Left lung (tissue), 1 donor: ENCODE measurements around the gene SLC23A1.

DNA sequence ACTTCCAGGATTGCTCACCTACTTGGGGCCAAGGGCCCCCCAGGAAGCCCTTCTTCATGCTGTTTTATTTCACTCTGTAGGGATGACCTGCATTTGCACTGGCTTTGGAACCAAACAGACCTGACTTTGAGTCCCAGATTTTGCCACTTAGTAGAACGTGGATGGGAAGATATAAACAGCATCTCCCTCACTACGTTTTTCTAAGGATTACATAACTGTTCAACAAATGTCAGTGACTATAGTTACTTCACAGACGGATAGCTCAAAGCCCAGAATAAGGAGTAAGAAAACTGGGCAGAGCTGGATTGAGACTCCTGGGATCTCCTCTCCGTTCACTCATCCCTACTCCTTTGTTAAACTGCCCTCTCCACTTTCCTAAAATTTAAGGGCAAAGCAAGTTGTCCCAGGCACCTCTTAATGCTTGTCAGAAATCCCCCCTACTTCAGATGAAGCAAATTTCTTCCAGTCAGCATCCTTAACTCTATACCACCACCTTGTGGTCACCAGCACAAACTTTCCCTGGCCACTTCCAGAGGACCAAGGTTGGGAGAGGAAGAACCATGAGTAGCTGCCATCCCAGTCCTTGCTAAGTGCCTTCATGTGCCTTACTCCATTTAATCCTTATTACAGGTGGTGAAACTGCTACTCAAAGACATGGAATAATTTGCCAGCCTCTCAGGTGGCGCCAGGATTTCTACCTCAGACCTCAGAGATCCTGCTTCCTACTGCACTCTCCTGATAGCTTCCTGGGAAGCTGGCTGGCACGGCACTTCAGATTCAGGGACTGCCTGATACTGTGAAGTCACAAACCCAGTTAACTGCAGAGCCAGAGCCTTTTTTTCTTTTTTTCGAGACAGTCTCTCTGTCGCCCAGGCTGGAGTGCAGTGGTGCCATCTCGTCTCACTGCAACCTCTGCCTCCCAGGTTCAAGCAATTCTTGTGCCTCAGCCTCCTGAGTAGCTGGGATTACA, 38.4 kb downstream of the EGR1 start:
- PRO-cap: unidirectional peak, minus-strand start at position 542 of the sequence

GRCh38 chr5:138529694-138530367, 13.2 kb downstream of the ETF1 start:
- PRO-cap: no peak

- PRO-cap: bidirectional peak, plus-strand start at chr5:138544311, minus-strand start at chr5:138544289
Observed at GRCh38 chr5:138544053-138545075, 1.3 kb upstream of the ETF1 start.

DNA sequence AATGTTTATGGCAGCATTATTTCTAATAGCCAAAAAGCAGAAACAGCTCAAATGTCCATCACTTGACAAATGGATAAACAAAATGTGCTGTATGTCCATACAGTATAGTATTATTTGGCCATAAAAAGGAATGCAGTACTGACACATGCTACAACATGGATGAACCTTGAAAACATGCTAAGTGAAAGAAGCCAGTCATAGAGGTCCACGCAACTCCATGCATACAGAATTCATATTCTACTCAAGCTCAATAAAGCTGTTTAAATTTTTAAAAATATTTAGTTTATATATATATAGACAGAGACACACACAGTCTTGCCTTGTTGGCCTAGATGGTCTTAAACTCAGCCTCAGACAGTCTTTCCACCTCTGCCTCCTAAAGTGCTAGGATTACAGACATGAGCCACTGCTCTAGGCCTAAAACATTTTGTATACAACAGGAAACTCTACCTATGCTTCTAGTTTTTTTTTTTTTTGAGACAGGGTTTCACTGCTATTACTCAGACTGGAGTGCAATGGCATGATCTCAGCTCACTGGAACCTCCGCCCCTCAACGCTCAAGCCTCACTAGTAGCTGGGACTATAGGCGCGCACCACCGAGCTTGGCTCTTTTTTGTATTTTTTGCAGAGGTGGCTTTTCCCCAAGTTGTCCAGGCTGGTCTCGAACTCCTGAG, 5.6 kb downstream of the HSPA9 start:
- PRO-cap: no peak

DNA sequence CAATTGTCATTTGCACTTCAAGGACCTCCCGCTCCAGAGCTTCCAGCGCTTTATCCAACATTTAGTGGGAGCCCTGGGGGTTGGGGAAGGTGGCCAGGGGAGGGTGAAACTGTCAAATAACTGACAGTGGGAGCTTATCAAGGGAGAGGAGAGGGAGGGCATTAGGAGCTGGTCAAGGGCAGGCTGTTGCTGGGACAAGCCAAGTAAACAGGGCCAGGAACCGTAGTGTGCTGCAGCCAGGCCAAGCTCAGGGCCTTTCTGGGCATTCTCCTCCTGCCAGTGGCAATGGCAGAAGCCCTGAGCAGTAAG, 71.4 kb downstream of the SIL1 start:
- PRO-cap: no peak

DNA sequence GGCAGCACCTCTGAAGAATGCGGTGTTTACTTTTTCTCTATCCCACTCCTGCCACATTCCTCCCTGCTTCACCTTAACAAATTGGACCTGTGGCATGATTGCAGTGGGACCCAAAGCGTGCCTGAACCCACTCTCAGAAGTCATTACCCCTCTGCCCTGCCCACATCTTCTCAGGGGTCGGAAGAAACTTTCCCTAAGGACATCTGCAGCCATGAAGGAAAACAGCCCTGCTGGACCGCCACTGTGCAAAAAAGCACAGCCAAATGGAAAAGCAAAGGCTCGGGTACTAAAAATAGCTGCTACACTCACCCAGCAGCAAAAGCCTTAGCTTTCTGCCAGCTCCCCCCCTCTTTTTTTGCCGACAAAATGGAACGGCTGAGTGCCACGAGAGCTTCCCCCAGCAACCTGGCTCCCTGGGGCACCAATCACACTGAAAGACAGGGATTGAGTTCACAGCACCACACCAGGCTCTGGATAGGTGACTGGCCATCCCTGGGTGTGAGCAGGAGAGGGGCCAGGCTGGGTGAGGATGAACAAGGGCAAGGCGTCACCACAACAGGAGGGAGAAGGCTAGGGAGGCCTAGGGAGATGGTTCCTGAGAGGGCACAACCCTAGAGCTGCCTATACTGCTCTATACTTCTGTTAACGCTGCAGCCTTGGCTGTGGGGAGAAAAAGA, 66.8 kb downstream of the SIL1 start:
- PRO-cap: no peak

DNA sequence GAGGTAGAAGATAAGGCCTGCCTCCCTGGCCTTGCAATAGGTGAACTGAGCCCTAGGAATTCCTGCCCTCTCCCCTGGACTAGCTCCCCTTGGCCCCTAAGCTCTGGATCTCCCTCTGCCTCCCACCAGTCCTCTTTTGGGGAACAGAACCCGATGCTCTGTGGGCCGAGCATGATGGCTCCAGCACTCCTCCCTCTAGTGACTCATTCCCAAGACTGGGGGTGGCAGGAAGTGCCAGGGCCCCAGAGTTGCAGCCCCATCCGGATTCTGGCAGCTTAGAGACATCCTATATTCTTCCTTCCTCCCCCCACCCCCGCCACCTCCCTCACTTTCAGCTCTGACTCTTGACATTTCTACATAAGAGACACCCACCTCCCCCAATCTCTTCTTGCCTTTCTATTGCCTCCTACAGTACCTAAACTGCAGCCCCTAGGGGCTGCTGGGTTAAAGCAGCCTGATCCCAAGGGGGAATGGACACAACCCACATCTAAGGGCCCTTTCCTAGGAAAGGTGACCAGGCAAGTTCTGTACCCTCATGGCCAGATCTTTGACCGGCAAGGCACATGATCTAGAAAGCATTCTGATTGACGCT, 47.2 kb upstream of the MATR3 start:
- PRO-cap: no peak

DNA sequence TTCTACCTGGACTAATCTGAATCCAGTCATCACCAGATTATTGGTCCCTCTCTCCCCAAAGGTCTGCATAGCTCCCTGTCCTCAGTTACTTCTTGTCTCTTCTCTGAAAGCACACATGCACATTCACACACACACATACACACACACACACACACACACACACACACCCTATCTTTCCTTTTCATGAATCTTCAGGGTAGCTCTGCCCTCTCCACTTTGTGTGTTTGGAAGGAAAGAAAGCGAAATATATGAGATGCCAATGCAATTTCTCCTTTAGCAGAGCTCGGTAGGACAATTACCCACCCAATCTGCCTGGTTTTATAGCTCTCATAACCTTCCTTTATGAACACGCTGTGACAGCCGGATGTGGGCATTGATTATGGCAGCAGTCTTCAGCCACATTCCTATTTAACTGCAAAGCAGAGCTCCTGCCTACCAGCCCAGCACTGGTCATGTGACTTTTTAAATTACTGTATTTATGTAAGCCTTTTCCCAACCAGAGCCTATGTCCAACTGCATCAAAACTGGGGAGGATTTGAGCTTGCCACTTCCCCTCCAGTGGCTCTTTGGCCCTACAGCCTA, 21.0 kb upstream of the MATR3 start:
- PRO-cap: no peak

GRCh38 chr5:139328666-139329106, 13.0 kb upstream of the PAIP2 start:
- PRO-cap: no peak

DNA sequence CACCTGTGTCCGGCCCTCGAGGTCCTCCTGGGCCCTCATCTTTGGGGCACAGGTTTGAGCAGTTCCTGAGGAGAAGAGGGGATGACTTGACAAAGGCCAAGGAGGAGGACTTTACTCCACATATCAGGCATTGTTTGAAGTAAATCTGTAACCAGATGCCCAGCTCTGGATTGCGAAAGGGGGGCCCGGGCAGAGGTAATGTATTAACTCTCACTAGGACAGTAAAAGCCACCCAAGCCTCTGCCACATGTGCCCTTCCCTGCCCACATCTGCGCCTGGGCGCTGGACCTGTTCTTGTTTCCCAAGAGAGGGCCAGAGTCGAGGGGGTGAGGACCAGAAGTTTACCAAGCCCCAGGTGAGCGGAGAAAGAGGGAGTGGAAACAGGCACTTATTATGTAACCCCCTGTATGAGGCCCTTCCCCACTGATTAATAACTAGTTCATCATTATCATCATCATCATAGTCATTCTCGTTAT, at the start of gene SLC23A1:
TSS of gene SLC23A1 (minus strand) at position 83 of the 476 bp plus-strand sequence.
- PRO-cap: no peak

DNA sequence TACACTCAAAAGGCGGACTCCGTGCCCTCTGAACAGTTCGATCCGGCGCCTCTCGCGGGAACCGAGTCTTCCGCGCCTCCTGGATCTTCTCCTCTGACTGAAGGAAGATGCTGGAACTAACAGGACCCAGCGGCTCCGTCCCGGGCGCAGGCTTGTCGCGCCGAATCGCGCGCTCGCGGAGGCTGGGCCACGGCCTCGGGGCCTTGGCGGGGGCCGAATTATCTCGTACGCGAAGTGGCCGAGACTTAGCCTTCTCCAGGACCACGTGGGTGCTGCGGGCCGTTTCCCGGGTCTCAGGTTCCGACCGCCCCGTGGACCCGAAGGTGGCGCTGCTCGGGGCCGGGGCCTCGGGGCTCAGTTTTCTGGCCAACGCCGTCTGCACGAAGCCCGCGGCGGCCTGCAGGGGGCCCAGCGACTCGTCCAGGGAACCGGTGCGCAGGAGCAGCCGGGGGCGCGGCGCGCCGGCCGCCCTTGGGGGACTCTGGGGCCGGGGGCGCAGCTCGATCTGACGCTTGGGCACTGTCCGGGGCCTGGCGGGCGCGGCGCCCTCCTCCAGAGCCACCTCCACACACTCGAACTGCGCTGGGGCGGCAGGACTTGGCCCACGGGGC, 849 bp downstream of the PROB1 start:
- PRO-cap: no peak

DNA sequence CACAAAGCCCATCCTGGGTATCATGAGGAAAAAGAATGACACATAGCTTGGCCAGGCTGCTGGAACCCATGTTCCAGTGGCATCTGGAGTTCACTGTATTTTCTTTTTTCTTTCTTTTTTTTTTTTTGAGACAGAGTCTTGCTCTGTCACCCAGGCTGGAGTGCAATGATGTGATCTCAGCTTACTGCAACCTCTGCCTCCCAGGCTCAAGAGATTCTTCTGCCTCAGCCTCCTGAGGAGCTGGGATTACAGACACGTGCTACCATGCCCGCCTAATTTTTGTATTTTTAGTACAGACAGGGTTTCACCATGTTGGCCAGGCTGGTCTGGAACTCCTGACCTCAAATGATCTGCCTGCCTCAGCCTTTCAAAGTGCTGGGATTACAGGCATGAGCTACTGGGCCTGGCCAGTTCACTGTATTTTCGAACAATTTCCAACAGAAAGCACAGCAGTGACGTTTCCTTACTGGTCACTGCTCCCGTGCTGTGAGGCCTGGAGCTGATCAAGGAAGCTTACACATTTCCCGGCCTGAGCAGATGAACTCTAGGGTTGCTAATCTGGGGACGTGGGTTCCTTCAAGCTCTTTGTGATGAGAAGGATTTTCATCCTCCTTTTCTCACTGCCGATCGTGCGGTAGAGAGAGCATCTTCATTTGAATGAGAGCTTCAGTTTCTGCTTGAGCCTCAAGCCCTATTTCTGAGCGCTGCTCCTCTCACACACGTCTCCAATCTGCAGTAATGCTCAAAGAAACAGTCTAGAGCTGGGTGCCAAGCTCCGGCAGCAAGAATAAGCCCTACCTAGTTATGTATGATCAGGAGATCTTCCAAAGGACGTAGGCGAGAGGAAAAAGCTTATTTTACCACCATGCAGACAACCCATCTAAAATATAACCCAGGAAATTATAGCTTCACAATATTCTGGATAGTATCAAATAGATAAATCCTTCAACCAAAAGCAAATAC, 7.1 kb upstream of the SPATA24 start:
- PRO-cap: no peak

DNA sequence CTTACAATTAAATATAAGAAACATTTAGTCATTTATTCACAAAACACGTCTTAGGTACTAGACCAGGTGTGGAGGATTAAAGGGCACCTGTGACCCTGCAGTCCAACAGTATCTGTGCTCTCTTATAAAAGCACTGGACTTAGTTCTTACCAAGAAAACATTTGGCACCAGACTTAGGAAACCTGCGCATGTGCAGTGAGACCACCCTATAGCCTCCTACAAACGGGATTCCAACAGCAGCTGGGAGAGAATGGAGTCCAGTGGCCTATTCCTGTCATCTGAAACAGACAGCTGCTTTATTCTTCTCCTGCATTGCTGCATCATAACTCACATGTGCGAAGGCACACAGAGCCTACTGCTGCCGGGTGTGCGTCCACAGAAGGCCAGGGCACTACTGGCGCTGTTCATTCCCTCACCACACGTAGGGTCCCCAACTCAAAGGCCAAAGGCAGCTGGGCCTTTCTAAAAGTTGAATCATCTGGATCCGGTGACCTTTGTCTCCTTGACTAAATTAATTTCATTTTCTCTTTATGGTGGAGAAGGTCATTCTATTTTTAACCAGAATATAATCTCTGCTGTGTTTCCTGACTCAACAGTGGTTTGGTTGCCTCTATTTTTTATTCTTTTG, 10.6 kb upstream of the SPATA24 start:
- PRO-cap: no peak

- PRO-cap: no peak
Observed at GRCh38 chr5:139443502-139444596, 4.5 kb upstream of the DNAJC18 start.

DNA sequence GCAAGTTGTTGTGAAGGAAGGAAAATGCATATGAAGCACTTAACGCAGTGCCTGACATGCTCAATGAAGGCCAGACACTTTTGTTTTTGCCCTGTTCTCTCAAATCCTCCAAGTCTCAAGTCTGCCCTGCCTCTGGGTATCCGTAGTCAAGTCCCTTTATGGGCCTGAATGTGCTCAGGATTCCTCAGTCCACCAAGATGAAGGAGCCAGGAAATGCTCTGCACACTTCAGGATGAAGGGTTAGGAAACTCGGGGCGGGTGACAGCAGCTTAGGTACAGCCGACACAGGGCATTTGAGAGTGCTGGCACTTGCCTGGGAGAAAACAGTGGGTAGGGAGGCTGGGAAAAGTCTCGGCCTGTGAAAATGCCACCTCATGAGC, 1.4 kb downstream of the ECSCR start:
- PRO-cap: bidirectional peak, plus-strand start at position 187 of the sequence, minus-strand start at position 101 of the sequence

- PRO-cap: bidirectional peak, plus-strand start at chr5:139561818, minus-strand start at chr5:139561742; bidirectional peak, plus-strand start at chr5:139562254, minus-strand start at chr5:139562003
Observed at GRCh38 chr5:139561637-139562560, 760 bp downstream of the UBE2D2 start.

DNA sequence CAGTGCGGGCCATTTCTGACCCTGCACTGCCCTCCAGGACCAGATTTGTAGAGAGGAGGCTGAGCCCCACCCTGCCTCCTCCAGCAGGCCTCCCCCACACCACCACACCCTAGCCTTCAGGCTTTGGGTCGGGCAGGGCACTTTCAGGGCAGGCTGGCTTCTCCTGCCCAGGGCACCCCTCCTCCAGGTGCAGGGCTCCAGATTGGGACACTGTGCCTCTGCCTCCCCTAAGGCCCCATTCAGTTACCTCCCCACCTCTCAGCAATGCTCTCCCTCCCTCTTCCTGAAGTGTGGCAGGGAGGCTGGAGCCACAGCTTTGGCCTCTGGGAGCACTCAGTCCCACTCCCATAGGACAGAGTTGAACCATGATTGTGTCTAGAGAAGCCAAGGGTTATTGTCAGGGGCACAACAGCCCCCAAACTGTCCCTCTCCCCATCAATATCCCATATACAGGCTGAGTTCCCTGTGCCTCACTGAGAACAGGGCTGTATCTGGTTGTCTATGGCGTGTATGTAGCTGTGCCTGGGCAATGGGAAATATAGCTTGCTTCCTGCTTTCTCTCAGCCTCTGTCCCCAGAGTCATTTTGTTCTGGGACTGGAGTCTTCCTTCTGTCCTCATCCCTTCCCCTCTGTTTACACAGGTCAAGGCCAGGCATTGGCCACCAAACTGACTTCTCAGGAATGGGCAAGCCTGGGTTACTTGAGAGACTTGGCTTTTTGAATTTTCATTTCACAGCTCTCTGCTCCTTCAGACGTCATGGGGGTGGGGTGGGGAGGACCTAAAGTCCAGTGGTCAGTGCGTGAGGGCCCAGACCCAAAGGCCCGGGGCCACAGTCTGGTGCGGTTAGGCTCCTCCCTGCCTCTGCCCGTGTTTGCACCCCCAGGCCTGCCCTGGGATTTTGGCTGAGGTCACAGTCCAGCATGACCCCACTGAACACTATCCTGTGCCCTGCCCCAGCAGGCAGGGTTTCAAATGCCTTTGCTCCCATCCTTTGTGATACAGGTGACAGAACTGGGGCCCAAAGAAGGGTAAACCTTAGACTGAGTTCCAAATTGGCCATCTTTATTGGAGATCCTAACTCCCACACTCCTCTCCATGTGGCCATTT, 4.4 kb upstream of the CXXC5 start:
- PRO-cap: no peak

- PRO-cap: no peak
Observed at GRCh38 chr5:139710369-139710668, 62.2 kb downstream of the CXXC5 start.

- PRO-cap: no peak
Observed at GRCh38 chr5:140011113-140011883, 31.8 kb downstream of the NRG2 start.

DNA sequence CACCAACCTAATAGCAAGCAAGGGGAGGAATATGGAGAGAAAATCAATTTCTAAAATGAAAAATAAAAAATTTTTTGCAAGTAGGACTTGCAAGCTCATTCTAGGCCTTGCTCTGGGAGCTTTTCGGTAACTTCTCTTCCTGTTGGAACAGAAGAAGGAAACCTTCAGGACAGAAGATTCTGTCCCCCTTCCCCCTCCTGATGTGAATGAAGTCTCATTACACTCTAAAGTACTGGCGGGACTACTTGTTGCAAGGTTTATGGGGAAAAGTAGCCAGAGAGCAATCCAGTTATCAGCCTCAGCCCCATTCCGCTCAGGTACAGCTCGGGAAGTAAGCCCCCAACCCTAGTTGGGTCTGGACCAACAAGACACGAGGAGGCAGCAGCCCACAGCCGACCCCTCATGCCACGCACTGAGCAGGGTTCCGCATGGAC, 559 bp upstream of the CYSTM1 start:
- PRO-cap: no peak